Fibroblast of the aortic adventitia (primary cell): Measurements from ENCODE around the gene ZNF236.

DNA sequence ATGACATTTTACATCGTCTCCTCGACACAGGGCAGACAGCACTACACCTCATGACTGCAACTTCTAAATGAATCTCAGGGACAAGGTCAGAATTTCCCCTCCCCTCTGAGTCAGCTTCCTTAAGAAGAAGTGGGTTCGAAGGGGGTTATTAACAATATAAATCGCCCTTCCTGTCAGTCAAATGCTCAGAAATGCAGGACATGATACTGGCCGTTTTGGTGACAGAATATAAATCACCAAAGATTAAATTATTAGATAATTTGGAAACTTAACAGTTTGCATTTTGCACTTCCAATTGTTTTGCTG is 57.2 kb downstream of the TSHZ1 start:
- CAGE, long polyA plus RNA, result no peak

- CAGE, long polyA plus RNA, result no peak
Measured at GRCh38 chr18:75269738-75270142, 59.1 kb downstream of the TSHZ1 start.

DNA sequence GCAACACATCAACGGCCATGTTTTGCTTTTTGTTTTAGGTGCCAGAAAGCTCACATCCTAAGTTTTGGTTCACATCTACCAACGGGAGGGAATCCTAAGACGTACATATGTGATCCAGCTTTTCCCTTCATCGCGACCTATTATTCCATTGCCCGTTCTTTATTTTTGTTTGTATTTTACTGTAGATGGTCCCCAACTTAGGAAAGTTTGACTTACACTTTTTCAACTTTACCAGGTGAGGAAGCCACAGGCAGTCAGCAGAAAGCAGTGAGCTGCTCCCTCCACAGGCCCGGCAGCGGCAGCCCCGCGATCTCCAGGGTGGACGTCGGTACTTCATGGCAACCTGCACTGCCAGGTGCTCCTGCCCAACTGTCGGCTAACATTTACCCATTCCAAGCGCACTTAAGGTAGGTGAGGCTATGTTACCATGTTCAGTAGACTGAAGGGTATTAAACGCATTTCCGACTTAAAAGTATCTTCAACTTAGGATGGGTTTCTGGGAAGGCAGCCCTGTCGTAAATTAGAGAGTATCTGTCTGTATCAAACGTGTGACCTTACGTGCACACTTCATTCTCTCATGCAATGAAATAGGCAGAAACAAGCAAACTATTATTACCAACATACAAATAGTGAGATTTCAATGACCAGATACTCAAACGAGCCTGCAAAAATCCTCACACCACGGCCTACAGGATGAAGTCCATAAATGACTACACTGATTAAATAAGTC is 12.7 kb downstream of the ZNF516 start:
- CAGE, long polyA plus RNA, result no peak

- CAGE, long polyA plus RNA, result no peak
Measured at GRCh38 chr18:76490054-76490317, 5.1 kb downstream of the ZNF516 start.

DNA sequence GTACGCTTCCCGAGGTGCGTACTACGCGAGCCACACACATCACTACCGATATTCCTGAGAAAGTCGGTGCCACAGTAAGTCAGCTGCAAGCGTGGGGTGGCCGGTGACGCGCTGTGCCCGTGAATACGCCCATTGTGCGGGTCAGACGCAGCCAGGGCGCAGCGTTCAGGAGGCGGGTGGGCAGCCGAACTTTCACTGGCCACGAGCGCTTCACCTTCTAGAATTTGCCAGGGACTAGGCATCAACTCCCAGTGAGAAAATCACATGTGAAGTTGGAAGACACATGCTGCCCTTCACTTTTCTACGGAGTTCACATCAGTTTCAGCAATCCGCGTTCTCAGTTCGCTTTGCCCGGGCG is 2.8 kb downstream of the ZNF516 start:
- CAGE, long polyA plus RNA, result no peak

- CAGE, long polyA plus RNA, result no peak
Measured at GRCh38 chr18:76493521-76493815, 1.6 kb downstream of the ZNF516 start.

GRCh38 chr18:76496032-76496583 is 1.1 kb upstream of the ZNF516 start:
- CAGE, long polyA plus RNA, result no peak

DNA sequence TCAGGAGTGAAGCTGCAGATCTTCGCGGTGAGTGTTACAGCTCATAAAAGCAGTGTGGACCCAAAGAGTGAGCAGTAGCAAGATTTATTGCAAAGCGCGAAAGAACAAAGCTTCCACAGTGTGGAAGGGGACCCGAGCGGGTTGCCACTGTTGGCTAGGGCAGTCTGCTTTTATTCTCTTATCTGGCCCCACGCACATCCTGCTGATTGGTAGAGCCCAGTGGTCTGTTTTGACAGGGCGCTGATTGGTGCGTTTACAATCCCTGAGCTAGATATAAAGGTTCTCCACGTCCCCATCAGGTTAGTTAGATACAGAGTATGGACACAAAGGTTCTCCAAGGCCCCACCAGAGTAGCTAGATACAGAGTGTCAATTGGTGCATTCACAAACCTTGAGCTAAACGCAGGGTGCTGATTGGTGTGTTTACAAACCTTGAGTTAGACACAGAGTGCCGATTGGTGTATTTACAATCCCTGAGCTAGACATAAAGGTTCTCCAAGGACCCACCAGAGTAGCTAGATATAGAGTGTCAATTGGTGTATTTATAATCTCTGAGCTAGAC is 104.3 kb upstream of the ZNF516 start:
- CAGE, long polyA plus RNA, result no peak

DNA sequence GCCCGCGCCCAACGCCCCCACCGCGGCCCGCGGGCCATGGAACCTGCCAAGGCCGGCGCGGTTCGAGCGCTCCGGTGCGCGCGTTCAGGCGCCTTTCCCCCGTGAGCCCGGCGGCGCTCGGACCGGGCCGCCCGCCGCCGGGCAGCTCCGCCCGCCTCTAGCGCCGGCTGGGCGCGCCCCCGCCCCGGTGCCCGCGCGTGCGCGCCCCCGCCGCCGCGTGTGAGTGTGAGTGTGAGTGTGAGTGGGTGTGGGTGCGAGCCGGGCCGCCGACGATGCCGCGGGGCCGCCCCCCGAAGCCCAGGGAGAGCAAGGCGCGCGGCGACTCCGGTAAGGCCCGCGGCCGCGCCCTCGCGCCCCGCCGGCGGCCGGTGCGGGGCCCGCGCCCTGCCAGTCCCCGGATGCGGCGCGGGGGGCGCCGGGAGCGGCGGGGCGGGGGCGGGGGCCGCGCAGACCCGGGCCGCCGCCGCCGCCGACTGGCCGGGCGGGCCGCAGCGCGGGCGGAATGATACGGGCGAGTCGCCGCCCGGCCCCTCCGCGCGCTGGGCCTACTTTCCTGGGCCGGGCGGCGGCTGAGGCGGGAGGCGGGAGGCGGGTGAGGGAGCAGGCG is at the start of gene ZNF236:
TSS of gene ZNF236 (plus strand) at position 222 of the 607 bp plus-strand sequence.
- CAGE, long polyA plus RNA, result no peak

GRCh38 chr18:77016696-77017780 is 115.5 kb downstream of the MBP start:
- CAGE, long polyA plus RNA, result no peak

- CAGE, long polyA plus RNA, result no peak
Measured at GRCh38 chr18:77054581-77055305, 77.8 kb downstream of the MBP start.

- CAGE, long polyA plus RNA, result no peak
Measured at GRCh38 chr18:77084637-77085050, 47.9 kb downstream of the MBP start.

GRCh38 chr18:77095297-77096099 is 37.1 kb downstream of the MBP start:
- CAGE, long polyA plus RNA, result no peak

GRCh38 chr18:77114273-77115391 is 18.0 kb downstream of the MBP start:
- CAGE, long polyA plus RNA, result no peak

GRCh38 chr18:77115392-77115804 is 17.2 kb downstream of the MBP start:
- CAGE, long polyA plus RNA, result no peak

- CAGE, long polyA plus RNA, result no peak
Measured at GRCh38 chr18:77140608-77141300, 8.2 kb upstream of the MBP start.

DNA sequence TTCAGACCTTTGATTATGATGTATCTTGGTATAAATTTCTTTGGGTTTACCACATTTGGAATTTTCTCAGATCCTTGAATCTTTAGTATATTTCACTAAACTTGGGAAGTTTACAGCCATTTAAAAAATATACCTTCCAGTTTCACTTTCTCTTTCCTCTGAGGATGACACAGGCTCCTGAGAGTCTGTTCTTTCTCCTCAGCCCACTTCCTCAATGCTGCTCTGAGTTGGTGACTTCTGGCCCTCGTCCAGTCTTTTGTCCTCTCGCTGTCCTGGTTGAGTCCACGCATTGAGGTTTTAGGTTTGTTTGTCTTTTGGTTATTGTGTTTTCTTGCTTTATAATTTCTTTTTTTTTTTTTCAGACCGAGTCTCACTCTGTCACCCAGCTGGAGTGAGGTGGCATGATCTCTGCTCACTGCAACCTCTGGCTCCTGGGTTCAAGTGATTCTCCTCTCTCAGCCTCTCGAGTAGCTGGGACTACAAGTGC is 40.7 kb upstream of the GALR1 start:
- CAGE, long polyA plus RNA, result no peak

DNA sequence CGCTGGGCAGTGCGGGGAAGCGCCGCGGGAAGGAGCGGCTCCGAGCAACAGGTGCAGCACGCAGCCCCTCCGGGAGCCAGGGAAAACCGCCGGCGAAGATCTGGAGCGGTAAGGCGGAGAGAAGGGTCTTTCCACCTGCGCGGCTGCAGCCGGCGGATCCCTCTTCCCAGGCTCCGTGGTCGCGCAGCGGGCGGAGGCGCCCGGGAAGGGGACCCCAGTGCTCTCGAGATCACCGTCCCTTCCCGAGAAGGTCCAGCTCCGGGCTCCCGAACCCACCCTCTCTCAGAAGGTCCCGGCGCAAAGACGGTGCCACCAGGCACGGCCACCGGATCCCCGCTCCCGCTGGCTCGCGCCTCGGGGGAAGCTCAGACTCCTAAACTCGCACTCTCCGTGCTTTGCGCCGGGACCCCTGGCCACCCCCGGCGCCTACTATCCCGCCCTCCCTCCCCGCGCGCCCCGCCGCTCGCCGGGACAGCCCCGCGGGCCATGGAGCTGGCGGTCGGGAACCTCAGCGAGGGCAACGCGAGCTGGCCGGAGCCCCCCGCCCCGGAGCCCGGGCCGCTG is 497 bp downstream of the GALR1 start:
- CAGE, long polyA plus RNA, result no peak

- CAGE, long polyA plus RNA, result no peak
Measured at GRCh38 chr18:77366795-77367338, 117.2 kb downstream of the GALR1 start.

GRCh38 chr18:78266439-78266781 is 713.2 kb upstream of the SALL3 start:
- CAGE, long polyA plus RNA, result no peak